Cardiac muscle cell (in vitro differentiated cells and primary cell): ENCODE measurements around the genes IFNB1 and DMRTA1.

DNA sequence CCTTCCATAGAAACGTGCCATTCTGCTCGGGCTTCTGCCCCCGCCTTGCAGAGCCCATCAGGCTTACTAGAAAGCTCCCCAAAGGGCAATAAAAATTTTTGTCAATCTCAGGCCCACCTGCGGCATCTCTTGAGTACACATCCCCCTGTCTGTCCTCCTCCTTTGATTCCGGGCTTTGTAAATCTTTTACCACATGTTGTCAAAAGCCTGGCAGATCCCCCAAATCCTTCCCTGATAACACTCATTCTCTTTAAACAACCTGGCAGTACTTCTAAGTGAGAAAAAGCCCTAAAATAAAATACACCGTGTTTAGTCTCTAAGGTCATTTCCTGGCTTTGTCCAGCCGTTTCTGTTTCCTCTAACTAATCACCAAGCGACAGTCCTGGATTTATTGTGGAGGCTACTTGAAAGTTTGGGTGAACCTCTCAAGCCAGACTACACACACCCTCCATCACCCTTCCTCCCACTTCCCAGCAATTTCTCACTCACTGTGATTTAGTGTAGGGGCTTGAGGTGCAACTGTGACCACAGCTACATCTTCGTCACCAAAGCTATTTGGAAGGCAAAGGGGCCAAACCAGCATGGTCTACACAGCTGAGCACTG lies 239.9 kb upstream of the SLC24A2 start:
- RAMPAGE, long total RNA, result no peak
- RRBS, result no CpG with 5 or more reads among the region's 9 CpGs

DNA sequence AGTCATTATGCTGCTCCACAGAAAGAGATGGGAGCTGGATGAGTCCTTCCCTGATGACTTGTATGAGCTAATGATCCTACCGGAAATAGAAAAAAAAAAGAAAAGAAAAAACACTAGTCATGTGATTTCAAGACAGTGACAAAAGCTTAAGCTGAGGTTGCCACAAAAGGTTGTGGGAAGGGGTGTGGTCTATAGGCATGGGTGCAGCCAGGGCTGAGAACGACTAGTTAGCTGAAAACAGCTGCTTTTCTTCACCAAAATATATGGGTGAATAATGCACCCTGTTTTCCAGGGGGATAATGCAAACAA lies 300.6 kb downstream of the MLLT3 start:
- RAMPAGE, long total RNA, result no peak
- RRBS, result no CpG with 5 or more reads among the region's 2 CpGs

DNA sequence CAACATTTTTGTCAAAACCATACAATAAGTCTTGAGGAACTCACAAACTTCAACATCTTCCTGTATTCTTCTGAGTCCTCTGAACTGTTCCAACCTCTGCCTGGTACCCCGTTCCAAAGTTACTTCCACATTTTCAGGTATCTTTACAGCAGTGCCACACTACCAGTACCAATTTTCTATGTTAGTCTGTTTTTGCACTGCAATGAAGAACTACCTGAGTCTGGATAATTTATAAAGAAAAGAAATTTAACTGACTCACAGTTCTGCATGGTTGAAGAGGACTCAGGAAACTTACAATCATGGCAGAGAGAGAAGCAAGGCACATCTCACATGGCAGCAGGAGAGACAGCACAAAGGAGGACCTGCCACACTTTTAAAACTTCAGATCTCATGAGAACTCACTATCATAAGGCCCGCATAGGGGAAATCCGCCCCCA lies 81.1 kb downstream of the MLLT3 start:
- RAMPAGE, long total RNA, result no peak
- RRBS, result no CpG with 5 or more reads among the region's 3 CpGs

DNA sequence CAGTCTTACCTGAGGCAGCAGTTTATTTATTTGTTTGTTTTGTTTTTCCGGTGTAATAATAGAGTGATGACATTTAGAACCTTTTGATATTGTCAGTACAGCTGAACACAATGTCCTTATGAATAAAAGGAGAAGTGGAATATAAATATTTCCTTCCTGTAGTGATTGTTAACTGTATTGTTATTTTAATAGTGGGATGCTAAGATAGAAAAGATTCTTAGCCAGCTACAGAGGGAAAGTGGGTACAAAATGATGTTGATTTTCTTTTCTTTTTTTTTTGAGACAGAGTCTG lies 34.7 kb downstream of the FOCAD start:
- RAMPAGE, long total RNA, result no peak
- RRBS, result no CpG with 5 or more reads among the region's 1 CpG

DNA sequence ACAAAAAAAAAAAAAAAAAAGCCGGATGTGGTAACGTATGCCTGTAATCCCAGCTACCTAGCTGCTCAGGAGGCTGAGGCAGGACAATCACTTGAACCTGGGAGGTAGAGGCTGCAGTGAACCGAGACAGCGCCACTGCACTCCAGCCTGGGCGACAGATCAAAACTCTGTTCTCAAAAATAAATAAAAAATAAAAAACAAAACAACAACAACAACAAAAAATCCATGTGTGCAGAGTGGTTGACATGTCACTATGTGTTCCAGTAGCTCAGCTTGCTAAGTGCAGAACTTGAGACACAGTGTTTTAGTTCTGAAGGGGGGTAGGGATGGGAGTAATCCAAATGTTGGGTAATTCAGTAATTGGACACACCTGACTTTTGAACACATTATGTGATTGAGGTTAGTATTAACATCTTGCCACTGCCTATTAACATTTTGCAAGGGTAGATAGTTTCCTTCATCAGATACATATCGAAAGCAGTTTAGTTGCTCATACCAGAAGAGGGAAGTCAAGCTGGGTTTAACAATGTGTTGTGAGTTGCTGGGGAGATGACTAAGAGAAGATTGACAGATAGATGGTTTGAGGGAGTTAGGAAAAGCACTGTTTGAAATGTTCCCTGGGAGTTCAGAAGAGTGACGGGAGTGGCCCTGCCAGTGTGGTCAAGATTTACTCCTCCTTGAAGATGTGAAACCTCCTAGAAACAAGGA lies 1.0 kb downstream of the HACD4 start:
- RAMPAGE, long total RNA, result no peak
- RRBS, result no CpG with 5 or more reads among the region's 7 CpGs

- RAMPAGE, long total RNA, result no peak
- RRBS, result no CpG with 5 or more reads among the region's 3 CpGs
Observed at GRCh38 chr9:21077768-21078173, at the start of gene IFNB1. IFNB1 (minus strand) TSS chr9:21077942.

GRCh38 chr9:21402789-21403300 lies 6.1 kb upstream of the IFNA8 start:
- RAMPAGE, long total RNA, result no peak
- RRBS, result no CpG with 5 or more reads among the region's 29 CpGs

GRCh38 chr9:21560123-21560760 lies 78.1 kb upstream of the IFNE start:
- RAMPAGE, long total RNA, result no peak
- RRBS, result no CpG with 5 or more reads among the region's 19 CpGs

- RAMPAGE, long total RNA, result no peak
- RRBS, result no CpG with 5 or more reads among the region's 4 CpGs
Observed at GRCh38 chr9:21836652-21836895, 34.1 kb downstream of the MTAP start.

- RAMPAGE, long total RNA, result no peak
- RRBS, result no CpG with 5 or more reads among the region's 59 CpGs
Observed at GRCh38 chr9:21994904-21995618, 14.0 kb downstream of the CDKN2B start.

- RAMPAGE, long total RNA, result no peak
- RRBS, result no CpG with 5 or more reads among the region's 8 CpGs
Observed at GRCh38 chr9:22437205-22437743, 9.3 kb upstream of the DMRTA1 start.

GRCh38 chr9:22446529-22447256 lies at the start of gene DMRTA1:
DMRTA1 (plus strand) TSS chr9:22446824.
- RAMPAGE, long total RNA, result no peak
- RRBS, result 4% methylated on average over 13 of the region's 53 CpGs

GRCh38 chr9:22820668-22820961 lies 374.0 kb downstream of the DMRTA1 start:
- RAMPAGE, long total RNA, result no peak
- RRBS, result no CpG with 5 or more reads among the region's 8 CpGs

- RAMPAGE, long total RNA, result no peak
- RRBS, result no CpG with 5 or more reads among the region's 3 CpGs
Observed at GRCh38 chr9:23434747-23435194, 391.3 kb downstream of the ELAVL2 start.

DNA sequence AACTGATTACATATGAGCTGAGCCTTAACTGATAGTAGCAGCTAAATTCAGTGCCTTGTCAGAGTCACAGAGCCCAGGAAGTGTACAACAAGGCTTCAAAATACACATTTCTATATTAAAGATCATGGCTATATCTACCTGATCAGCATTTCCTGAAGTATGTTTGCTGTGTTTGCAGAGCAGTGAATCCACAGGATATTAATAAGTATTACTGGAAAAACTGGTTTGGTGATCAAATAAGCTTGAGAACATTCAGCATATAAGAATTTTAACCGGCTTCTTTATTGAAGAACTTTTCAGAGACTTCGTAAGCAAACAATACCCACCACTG lies 227.1 kb downstream of the ELAVL2 start:
- RAMPAGE, long total RNA, result no peak
- RRBS, result no CpG with 5 or more reads among the region's 2 CpGs

DNA sequence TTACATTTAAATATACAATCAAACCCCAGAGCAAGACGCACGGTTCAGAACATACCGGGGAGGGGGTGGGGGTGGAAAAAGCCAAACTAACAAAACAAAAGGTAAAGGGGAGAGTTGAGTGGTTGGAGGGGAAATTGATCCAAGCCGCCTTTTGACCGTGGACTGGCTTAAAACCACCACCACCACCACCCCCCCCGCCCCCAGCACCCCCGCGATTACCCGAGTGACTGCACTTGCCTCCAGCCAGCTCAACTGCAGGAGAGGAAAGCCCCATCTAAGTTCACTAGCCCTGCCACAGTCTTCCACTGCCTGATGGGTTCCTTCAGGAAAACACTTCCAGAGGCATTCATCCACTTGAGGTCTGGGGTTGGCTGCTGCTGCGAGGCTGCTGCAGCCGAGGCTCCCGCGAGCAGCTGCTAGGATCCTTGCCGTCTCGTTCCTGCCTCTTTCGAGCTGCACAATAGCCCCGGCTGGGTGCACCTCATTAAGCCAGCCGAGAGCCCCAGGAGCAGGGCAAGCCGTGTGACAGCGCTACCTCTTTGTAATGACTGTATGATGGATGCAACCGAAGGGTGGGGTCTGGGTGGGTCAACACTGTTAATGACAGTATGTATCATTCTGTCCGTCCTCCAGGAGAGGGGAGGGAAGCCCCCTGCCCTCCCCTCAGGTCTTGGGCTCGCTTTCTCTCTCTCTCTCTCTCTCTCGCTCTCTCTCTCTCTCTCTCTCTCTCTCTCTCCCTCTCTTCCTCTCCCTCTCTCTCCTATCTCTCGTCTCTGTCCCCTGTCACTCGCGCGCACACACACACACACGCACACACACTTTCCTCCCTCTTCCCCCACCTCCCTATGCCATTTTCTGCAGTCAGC lies 24.2 kb upstream of the ELAVL2 start:
- RAMPAGE, long total RNA, result start-site peak on the minus strand centred at position 362 of the sequence, 426 bp wide, 15 and 21 reads in 2 replicates
- RRBS, result no CpG with 5 or more reads among the region's 29 CpGs

GRCh38 chr9:24202038-24202325 lies 343.7 kb downstream of the IZUMO3 start:
- RAMPAGE, long total RNA, result no peak
- RRBS, result no CpG with 5 or more reads among the region's 3 CpGs

GRCh38 chr9:25188505-25188704 lies 489.8 kb downstream of the TUSC1 start:
- RAMPAGE, long total RNA, result no peak
- RRBS, result no CpG with 5 or more reads among the region's 3 CpGs

GRCh38 chr9:25677156-25677746 lies 993 bp downstream of the TUSC1 start:
- RAMPAGE, long total RNA, result start-site peak on the plus strand at chr9:25677659-25677728, 10 and 12 reads in 2 replicates
- RRBS, result 4% methylated on average over 12 of the region's 31 CpGs

- RAMPAGE, long total RNA, result no peak
- RRBS, result 89% methylated on average over 1 of the region's 5 CpGs
Observed at GRCh38 chr9:26936253-26936838, 10.7 kb downstream of the PLAA start.